Mesenchymal stem cell of the bone marrow (primary cell): ENCODE measurements around a stretch of chr19.

- CAGE, long polyA plus RNA: no peak
Observed at GRCh38 chr19:41172303-41172977, 20.6 kb upstream of the CYP2S1 start.

DNA sequence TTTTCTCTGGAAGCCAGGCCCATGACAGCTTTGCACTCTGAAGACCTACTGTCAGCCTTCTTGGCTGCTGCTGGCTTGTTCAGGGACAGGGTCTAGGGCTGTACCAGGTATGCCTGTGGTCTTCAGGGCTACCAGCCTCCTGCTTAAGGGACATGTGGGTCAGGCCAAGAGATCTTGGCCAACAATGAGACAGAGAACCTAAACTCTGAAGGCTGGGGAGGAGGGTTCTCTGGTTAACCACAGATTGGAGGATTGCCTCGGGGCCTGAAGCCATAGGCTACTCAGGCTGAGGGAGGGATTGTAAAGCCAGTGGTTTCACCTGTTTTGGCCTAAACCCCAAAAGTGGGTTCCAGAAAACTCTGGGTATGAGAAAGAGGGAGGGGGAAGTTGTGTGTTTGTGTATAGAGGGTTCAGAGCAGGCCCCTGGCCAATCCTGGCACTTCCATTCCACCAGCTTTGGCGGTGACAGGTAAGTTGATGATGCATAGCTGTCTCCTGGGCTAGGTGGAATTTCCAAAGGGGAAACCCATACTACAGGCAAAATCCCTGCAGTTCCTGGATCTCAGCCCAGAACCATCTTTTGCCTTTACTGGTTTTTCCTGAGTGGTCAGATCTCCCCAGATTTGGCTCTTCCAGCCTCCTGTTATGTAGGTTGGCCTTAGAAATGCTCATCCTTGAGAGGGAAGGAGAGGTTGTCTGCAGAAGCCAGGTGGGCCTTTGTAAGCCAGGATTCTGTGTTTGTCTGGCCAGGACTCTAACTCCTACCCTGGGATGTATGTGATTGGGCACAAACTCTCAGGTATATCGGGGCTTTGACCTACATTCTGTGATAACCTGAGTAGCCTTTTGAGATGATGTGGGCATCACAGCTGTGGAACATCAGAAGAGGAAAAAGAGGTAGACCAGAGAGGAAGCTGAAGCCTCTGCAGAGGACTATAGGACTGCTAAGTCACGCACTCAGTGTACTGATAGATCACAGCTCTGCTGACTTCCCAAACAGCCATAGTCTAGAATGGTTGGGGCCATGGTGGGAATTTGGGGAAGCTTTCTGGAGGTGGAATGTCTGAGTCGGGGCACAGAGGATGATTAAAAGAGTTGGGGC is 13.4 kb upstream of the CCDC97 start:
- CAGE, long polyA plus RNA: no peak

GRCh38 chr19:41306418-41307386 is 3.3 kb upstream of the CCDC97 start:
- CAGE, long polyA plus RNA: no peak

- CAGE, long polyA plus RNA: no peak
Observed at GRCh38 chr19:41319177-41320276, 9.6 kb downstream of the CCDC97 start.

DNA sequence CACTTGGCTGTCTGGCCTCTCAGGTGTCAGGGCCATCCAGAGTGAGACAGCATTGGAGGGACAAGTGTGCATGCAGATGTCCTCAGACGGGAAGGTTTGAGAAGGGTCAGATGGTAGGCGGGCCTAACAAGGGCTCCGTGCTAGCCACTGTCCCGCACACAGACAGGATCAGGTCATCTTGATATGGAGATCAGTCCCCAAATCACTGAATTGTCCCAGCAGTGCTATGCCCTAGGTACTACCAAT is 14.3 kb downstream of the CCDC97 start:
- CAGE, long polyA plus RNA: no peak

GRCh38 chr19:41325869-41326737 is 16.1 kb downstream of the CCDC97 start:
- CAGE, long polyA plus RNA: no peak

GRCh38 chr19:41362313-41362790 is 1.6 kb downstream of the B9D2 start:
- CAGE, long polyA plus RNA: no peak

- CAGE, long polyA plus RNA: no peak
Observed at GRCh38 chr19:41421165-41421965, 5.8 kb downstream of the B3GNT8 start.

DNA sequence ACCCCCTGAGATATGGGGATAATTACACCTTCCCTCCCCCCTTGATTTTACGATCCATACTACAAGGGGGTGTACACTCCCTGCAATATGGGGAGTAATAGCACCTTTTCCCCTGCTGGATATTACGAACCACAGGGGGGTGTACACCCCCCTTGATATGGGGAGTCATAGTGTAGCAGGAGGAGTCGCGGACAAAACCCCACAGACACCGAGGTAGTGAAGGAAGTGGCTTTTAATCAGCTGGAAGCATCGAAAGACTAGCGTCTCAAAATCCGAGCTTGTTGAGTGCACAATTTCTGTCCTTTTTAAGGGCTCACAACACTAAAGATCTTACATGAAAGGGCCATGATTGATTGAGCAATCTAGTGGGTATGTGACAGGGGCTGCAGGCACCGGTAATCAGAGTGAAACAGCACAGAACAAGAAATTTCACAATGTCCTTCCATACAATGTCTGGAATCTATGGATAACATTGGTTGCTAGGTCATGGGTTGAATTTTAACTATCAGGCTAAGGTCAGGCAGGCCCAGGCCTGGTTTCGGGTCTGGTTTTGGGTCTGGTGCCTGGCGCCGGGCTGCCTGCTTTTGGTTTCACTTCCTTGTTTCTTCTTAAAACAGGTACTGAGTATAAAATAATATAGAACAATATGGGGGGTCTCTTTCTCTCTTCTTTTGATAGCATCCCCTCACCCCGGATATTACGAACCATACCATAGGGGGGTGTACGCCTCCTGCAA is 20.5 kb downstream of the ERICH4 start:
- CAGE, long polyA plus RNA: no peak

- CAGE, long polyA plus RNA: no peak
Observed at GRCh38 chr19:41478868-41479613, 36.1 kb downstream of the ERICH4 start.

- CAGE, long polyA plus RNA: no peak
Observed at GRCh38 chr19:41563819-41564230, 12.1 kb upstream of the CEACAM21 start.

DNA sequence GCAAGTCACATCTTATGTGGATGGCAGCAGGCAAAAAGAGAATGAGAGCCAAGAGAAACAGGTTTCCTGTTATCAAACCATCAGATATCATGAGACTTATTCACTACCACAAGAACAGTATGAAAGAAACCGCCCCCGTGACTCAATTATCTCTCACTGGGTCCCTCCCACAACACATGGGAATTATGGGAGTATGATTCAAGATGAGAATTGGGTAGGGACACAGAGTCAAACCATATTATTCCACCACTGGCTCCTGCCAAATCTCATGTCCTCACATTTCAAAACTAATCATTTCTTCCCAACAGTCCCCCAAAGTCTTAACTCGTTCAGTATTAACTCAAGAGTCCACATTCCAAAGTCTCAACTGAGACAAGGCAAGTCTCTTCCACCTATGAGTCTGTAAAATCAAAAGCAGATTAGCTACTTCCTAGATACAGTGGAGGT is 24.8 kb downstream of the CEACAM7 start:
- CAGE, long polyA plus RNA: no peak

DNA sequence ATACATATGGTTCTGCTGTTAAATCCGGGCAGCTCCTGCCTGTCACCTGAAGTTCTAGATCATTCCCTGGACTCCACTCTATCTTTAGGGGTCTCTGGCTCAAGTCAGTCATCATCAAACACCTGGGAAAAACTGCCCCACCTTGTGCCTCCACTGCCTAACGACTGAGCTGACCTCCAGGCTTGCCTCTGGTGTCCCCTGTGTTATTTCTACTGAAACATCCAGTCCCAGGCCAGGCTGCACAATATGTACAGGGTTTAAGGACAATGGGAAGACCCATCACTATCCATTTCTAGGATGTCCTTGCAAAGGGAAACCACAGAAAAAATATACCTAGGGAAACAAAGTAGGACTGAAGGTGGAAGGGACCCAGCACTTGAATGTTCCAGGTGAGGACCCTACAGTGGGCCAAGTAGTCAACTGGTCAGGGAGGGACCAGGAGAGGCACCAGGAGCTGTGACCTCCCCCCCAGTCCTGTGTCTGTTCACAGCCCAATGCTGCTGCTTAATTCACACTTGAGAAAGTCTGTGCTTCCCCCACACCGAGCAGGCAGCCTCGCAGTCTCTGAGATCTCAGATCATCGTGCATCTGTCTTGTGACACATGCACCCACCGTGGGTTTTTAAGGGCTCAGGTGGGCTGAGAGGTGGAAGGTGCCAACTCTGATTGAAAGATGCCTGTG is 6.0 kb downstream of the CEACAM5 start:
- CAGE, long polyA plus RNA: no peak

GRCh38 chr19:41752347-41753085 is 2.8 kb upstream of the CEACAM6 start:
- CAGE, long polyA plus RNA: no peak

DNA sequence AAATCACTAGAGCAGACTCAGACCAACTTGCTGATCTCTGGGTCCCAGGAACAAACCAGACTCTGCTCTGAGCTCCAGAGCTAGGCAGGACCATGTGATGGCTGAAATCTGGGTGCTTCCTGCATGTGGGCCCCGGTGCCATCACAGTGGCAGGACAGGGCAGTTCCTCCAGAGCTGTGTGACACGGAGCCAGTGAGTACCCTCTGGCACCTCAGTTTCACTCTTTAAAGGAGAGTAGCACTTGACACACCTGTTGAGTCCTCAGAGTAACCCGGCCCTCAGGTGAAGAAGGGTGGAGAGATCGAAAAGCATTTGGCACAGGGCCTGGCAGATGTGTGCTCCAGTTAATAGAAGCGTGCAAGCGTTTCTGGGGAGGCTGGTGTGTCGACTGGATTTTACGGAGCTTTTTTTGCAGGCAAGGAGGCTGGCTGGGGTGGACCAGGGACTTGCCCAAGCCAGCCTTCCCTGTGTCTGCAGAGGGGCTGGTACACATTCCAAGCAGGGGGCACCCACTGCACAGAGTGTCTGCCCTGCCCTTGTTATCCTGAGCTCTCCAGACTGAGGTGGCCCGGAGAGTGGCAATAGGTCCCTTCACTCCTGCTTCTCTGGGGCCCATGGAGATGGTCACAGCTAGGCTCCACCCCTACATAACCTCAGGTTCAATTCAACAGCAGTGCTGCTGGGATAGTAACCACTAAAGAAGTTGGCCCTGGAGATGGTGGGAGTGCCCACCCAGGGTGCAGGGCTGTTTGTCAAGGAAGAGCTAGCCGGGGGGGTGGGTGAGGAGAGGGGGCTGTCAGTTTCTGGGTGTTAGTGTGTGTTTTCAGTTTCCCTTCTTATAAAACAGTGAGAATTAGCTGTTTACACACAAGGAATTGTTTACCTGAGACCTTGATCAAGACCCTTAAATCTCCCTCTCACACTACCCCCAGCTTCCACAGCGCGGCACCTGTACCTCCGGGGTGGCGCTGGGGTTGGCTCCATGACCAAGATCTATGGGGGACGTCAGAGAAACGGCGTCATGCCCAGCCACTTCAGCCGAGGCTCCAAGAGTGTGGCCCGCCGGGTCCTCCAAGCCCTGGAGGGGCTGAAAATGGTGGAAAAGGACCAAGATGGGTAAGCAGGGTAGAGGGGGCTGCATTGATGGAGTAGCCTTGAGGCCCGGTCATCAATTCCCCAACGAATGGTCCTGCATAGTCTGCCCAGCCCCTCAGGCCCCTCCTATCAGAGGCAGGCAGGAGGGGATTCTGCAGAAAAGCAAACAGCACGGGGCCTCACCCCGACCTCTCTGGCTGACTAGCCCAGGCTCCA is 8.5 kb downstream of the RPS19 start:
- CAGE, long polyA plus RNA: no peak

DNA sequence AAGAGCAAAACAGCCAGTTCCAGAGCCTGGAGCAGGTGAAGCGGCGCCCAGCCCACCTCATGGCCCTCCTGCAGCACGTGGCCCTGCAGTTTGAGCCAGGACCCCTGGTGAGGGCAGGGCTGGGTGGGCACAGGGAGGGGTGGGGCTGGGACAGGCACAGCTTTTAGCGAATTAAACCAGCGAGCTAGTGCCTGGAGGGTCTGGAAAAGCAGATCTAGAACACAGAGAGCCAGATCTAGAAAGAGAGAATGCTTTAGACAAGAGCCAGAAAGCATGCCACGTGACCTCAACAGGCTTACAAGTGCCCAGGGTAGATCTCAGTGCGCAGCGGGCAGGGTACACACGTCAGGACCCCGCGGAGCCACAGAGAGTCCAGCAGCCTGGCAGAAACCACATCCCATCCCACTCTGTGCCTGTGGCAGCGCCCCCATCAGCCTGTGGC is 5.8 kb downstream of the ARHGEF1 start:
- CAGE, long polyA plus RNA: no peak

GRCh38 chr19:41902649-41903071 is 19.7 kb downstream of the ARHGEF1 start:
- CAGE, long polyA plus RNA: no peak

- CAGE, long polyA plus RNA: no peak
Observed at GRCh38 chr19:41912292-41912656, 16.0 kb downstream of the ERFL start.

- CAGE, long polyA plus RNA: no peak
Observed at GRCh38 chr19:41936695-41937260, 8.5 kb upstream of the ERFL start.

DNA sequence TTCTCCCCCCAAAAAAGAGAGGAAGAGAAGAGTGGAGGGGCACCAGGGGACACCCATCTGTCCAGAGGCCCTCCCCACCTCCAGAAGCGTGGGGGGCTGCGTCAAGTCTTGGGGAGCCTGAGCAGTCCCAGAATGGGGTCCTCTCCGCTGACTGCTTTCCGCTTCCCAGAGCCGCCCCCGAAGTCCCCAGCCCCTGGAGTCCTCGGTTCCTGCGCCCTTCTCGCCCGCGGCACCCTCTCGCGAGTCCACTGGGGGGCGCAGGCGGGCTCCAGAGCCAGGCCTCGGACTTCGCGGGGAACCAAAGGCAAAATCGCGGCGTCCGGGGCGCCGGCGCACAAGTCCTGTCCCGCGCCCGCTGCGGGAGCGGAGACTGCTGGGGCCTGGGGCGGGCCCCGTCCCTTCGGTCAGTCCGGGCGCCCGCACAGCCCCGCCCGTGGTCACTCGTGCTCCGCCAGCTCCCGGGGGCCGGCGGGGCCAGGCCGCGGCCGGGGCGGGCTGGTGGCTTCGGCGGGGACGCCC is 4.5 kb upstream of the ATP1A3 start:
- CAGE, long polyA plus RNA: no peak